Keratinocyte (primary cell): ENCODE measurements around a stretch of chr9.

GRCh38 chr9:89466812-89467528 lies 30.9 kb downstream of the SEMA4D start:
CAGE:
- cytosol, long polyA minus RNA = no peak
- cytosol, long polyA plus RNA = no peak
- long polyA plus RNA = no peak
- nucleus, long polyA minus RNA = no peak
- nucleus, long polyA plus RNA = no peak

DNA sequence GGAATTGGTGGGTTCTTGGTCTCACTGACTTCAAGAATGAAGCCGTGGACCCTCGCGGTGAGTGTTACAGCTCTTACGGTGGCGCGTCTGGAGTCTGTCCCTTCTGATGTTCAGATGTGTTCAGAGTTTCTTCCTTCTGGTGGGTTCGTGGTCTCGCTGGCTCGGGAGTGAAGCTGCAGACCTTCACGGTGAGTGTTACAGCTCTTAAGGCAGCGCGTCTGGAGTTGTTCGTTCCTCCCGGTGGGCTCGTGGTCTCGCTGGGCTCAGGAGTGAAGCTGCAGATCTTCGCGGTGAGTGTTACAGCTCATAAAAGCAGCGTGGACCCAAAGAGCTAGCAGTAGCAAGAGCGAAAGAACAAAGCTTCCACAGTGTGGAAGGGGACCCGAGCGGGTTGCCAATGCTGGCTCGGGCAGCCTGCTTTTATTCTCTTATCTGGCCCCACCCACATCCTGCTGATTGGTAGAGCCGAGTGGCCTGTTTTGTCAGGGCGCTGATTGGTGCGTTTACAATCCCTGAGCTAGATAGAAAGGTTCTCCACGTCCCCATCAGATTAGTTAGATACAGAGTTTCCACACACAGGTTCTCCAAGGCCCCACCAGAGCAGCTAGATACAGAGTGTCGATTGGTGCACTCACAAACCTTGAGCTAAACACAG lies 18.3 kb downstream of the SEMA4D start:
CAGE:
- cytosol, long polyA minus RNA = no peak
- cytosol, long polyA plus RNA = no peak
- long polyA plus RNA = no peak
- nucleus, long polyA minus RNA = no peak
- nucleus, long polyA plus RNA = no peak

GRCh38 chr9:89507566-89508033 lies 9.7 kb upstream of the SEMA4D start:
CAGE:
- cytosol, long polyA minus RNA = no peak
- cytosol, long polyA plus RNA = no peak
- long polyA plus RNA = no peak
- nucleus, long polyA minus RNA = no peak
- nucleus, long polyA plus RNA = no peak

GRCh38 chr9:89623319-89624036 lies 18.7 kb downstream of the GADD45G start:
CAGE:
- cytosol, long polyA minus RNA = no peak
- cytosol, long polyA plus RNA = no peak
- long polyA plus RNA = no peak
- nucleus, long polyA minus RNA = no peak
- nucleus, long polyA plus RNA = no peak

CAGE:
- cytosol, long polyA minus RNA = no peak
- cytosol, long polyA plus RNA = no peak
- long polyA plus RNA = no peak
- nucleus, long polyA minus RNA = no peak
- nucleus, long polyA plus RNA = no peak
Observed at GRCh38 chr9:89626662-89627214, 21.9 kb downstream of the GADD45G start.

DNA sequence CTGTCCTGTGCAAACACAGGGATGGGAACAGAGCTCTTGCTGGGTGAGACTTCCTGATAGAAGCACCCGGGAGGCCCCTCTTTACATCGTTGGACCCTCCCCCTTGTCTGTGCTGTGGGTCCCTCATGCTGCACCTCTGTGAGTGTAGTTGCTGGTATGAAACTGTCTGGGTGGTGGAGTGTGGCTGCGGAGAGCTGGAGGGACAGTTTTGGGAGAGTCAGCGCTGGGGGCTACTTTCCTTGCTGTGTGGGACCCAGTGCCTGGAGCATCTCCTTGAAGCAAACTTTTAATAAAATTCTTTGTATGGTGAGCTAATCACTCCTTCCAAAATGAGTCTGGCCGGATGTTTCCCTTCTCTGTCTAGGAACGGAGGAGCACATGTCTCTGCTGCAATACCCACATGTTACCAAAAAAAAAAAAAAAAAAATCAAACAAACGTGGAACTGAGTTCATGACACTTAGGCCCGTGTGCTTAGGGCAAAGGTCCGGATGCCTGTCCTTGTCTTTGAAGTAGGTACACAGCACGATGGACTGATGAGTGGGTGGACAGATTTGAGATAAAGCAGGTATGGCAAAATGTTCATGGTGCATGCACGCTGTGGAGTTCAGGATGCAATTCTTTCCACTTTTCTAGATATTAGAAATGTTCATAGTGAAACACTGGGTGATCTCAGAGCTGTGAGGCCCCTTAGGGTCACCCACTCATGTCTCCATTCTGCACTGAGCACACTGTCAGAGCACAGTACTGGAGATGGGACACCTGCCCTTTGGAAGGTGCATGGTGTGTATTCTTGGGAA lies 43.4 kb downstream of the GADD45G start:
CAGE:
- cytosol, long polyA minus RNA = no peak
- cytosol, long polyA plus RNA = no peak
- long polyA plus RNA = no peak
- nucleus, long polyA minus RNA = no peak
- nucleus, long polyA plus RNA = no peak

GRCh38 chr9:89653906-89654315 lies 49.1 kb downstream of the GADD45G start:
CAGE:
- cytosol, long polyA minus RNA = no peak
- cytosol, long polyA plus RNA = no peak
- long polyA plus RNA = no peak
- nucleus, long polyA minus RNA = no peak
- nucleus, long polyA plus RNA = no peak

CAGE:
- cytosol, long polyA minus RNA = no peak
- cytosol, long polyA plus RNA = no peak
- long polyA plus RNA = no peak
- nucleus, long polyA minus RNA = no peak
- nucleus, long polyA plus RNA = no peak
Observed at GRCh38 chr9:89661929-89662657, 57.3 kb downstream of the GADD45G start.

DNA sequence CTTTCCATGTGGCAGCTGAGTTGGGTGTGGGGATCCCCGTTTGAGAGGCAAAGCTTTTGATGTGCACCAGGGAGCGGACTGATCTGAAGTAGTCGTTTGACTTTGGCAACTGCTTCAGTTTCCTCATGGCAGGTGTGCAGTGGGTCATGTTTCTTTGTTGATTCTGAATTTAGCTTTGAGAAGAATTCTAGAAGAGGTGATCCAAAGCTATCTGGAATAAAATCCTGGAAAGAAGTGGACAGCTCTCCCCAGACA lies 63.5 kb downstream of the GADD45G start:
CAGE:
- cytosol, long polyA minus RNA = no peak
- cytosol, long polyA plus RNA = no peak
- long polyA plus RNA = no peak
- nucleus, long polyA minus RNA = no peak
- nucleus, long polyA plus RNA = no peak

DNA sequence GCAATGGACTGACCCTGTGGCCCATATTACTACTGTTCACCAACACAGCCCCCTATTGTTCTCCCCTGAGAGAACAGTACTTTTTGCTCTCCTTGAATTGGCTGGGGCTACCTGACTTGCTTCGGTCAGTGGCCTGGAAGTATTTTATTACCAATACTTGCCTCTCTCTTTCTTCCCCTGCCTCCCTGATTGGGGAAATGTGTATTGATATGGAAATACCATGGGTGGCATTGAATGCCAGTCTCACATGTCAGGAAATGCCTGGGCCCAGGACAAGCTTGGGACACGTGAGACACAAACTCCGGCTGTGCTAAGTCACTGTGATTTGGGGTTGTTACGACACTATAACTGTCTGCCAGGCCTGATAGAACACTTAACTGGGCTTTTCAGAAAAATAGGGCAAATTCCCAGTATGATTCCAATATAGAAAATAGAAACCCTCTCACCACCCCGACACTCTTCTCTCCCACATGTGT lies 238.2 kb downstream of the GADD45G start:
CAGE:
- cytosol, long polyA minus RNA = no peak
- cytosol, long polyA plus RNA = no peak
- long polyA plus RNA = no peak
- nucleus, long polyA minus RNA = no peak
- nucleus, long polyA plus RNA = no peak

CAGE:
- cytosol, long polyA minus RNA = no peak
- cytosol, long polyA plus RNA = no peak
- long polyA plus RNA = no peak
- nucleus, long polyA minus RNA = no peak
- nucleus, long polyA plus RNA = no peak
Observed at GRCh38 chr9:89874241-89874808, 269.5 kb downstream of the GADD45G start.

GRCh38 chr9:89999284-90000438 lies 394.8 kb downstream of the GADD45G start:
CAGE:
- cytosol, long polyA minus RNA = no peak
- cytosol, long polyA plus RNA = no peak
- long polyA plus RNA = no peak
- nucleus, long polyA minus RNA = no peak
- nucleus, long polyA plus RNA = no peak

CAGE:
- cytosol, long polyA minus RNA = no peak
- cytosol, long polyA plus RNA = no peak
- long polyA plus RNA = no peak
- nucleus, long polyA minus RNA = no peak
- nucleus, long polyA plus RNA = no peak
Observed at GRCh38 chr9:90169302-90169718, 473.3 kb downstream of the DIRAS2 start.

CAGE:
- cytosol, long polyA minus RNA = no peak
- cytosol, long polyA plus RNA = no peak
- long polyA plus RNA = no peak
- nucleus, long polyA minus RNA = no peak
- nucleus, long polyA plus RNA = no peak
Observed at GRCh38 chr9:91035183-91036003, 233.8 kb downstream of the SYK start.

GRCh38 chr9:91186917-91187258 lies 174.8 kb downstream of the AUH start:
CAGE:
- cytosol, long polyA minus RNA = no peak
- cytosol, long polyA plus RNA = no peak
- long polyA plus RNA = no peak
- nucleus, long polyA minus RNA = no peak
- nucleus, long polyA plus RNA = no peak

DNA sequence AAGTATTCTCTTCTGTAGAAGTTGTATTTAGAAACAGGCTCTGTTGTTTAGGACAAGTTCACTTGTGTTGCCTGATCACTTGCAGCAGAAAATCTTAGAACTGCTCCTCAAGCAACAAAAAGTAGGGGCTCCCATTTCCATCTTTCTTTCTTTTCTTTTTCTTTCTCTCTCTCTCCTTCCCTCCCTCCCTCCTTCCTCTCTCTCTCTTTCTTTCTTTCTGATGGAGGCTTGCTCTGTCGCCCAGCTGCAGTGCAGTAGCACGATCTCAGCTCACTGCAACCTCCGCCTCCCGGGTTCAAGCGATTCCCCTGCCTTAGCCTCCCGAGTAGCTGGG lies 167.4 kb downstream of the AUH start:
CAGE:
- cytosol, long polyA minus RNA = no peak
- cytosol, long polyA plus RNA = no peak
- long polyA plus RNA = no peak
- nucleus, long polyA minus RNA = no peak
- nucleus, long polyA plus RNA = no peak

CAGE:
- cytosol, long polyA minus RNA = no peak
- cytosol, long polyA plus RNA = no peak
- long polyA plus RNA = no peak
- nucleus, long polyA minus RNA = no peak
- nucleus, long polyA plus RNA = no peak
Observed at GRCh38 chr9:91195388-91196749, 165.8 kb downstream of the AUH start.

GRCh38 chr9:91212017-91212398 lies 149.7 kb downstream of the AUH start:
CAGE:
- cytosol, long polyA minus RNA = no peak
- cytosol, long polyA plus RNA = no peak
- long polyA plus RNA = no peak
- nucleus, long polyA minus RNA = no peak
- nucleus, long polyA plus RNA = no peak

CAGE:
- cytosol, long polyA minus RNA = no peak
- cytosol, long polyA plus RNA = no peak
- long polyA plus RNA = no peak
- nucleus, long polyA minus RNA = no peak
- nucleus, long polyA plus RNA = no peak
Observed at GRCh38 chr9:91281559-91282897, 79.7 kb downstream of the AUH start.

GRCh38 chr9:91291050-91291720 lies 70.5 kb downstream of the AUH start:
CAGE:
- cytosol, long polyA minus RNA = no peak
- cytosol, long polyA plus RNA = no peak
- long polyA plus RNA = no peak
- nucleus, long polyA minus RNA = no peak
- nucleus, long polyA plus RNA = no peak